NCI-H460 (cell line): ENCODE measurements around a stretch of chr9.

DNA sequence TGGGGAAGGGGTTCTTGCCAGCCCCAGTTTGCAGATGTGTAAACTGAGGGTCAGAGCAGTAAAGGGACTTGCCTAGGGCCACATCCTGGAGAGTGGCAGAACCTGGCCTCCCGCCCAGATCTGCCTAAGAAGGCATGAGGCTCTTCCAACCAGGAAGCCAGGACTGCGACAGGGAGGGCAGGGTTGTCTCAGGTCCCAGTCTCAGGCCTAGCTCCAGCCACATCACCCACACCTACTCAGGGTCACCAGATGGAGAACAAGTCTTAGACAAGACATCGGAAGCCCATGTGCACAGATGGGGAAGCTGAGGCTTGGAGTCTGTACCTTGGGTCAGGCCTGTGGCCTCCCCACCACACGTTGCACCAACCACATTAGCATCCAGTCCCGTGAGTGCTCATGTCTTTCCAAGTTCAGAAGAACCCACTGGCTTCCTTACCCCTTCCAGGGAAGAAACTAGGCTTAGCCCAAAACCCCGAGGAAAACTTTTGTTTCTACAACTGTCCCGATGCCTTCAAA, 2.4 kb downstream of the FAM78A start:
RAMPAGE:
- cytosol, long total RNA: no peak
- long total RNA: no peak
- nucleus, long total RNA: no peak

RAMPAGE:
- cytosol, long total RNA: no peak
- long total RNA: no peak
- nucleus, long total RNA: no peak
These were observed 388 bp downstream of the FAM78A start for GRCh38 chr9:131275836-131276407.

GRCh38 chr9:131277356-131278661, 1.5 kb upstream of the FAM78A start:
RAMPAGE:
- cytosol, long total RNA: no peak
- long total RNA: no peak
- nucleus, long total RNA: no peak

GRCh38 chr9:131280051-131280491, 3.8 kb upstream of the FAM78A start:
RAMPAGE:
- cytosol, long total RNA: no peak
- long total RNA: no peak
- nucleus, long total RNA: no peak

RAMPAGE:
- cytosol, long total RNA: no peak
- long total RNA: no peak
- nucleus, long total RNA: no peak
These were observed 9.8 kb downstream of the PLPP7 start for GRCh38 chr9:131299159-131299882.

RAMPAGE:
- cytosol, long total RNA: no peak
- long total RNA: no peak
- nucleus, long total RNA: no peak
These were observed 35.4 kb upstream of the PRRC2B start for GRCh38 chr9:131358444-131358943.

GRCh38 chr9:131394332-131395063, 612 bp downstream of the PRRC2B start:
RAMPAGE:
- cytosol, long total RNA: no peak
- long total RNA: no peak
- nucleus, long total RNA: no peak

DNA sequence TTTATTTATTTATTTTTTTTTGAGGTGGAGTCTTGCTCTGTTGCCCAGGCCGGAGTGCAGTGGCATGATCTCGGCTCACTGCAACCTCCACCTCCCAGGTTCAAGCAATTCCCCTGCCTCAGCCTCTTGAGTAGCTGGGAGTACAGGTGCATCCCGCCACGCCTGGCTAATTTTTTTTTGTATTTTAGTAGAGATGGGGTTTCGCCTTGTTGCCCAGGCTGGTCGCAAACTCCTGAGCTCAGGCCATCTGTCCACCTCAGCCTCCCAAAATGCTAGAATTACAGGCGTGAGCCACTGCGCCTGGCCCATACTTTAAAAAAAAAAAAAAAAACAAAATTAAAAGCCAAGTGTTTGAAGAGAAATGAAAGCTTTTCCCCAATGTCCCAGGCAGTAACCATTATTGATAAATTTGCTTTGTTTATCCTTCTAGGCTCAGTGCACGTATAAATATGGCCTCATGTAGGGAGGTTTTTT, 9.5 kb downstream of the PRRC2B start:
RAMPAGE:
- cytosol, long total RNA: no peak
- long total RNA: no peak
- nucleus, long total RNA: no peak

DNA sequence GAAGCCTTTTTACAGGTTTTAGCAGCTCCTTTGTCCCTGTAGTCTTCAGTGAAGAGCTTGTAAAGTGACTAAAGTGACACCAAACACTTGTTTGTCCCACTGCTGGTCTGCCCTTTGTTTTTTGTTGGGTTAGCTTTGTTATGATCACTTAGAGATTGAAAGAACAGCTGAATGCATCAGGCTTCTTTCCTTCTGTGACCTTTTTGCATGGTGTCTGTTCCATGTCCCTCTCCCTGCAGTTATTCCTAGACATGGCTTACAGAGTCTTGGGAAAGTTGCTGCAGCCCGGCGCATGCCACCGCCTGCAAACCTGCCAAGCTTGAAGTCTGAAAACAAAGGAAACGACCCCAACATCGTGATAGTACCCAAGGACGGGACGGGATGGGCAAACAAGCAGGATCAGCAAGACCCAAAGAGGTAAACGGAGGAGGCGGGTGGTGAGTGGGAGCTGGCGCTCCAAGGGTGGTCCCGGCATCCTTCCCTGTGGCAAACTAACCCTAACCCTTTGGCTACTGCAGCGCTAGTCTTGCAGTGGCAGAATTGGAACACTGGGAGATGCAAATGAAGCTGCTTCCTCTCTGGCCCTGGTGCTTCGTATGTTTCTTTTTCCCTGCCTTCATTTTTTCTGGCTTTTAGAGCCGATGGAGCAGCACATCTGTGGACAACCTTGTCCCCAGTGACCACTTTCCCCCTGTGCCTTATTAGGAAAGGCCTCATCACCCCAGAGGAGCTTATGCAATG, 38.7 kb downstream of the PRRC2B start:
RAMPAGE:
- cytosol, long total RNA: no peak
- long total RNA: no peak
- nucleus, long total RNA: no peak

GRCh38 chr9:131436208-131437395, 42.7 kb downstream of the PRRC2B start:
RAMPAGE:
- cytosol, long total RNA: no peak
- long total RNA: no peak
- nucleus, long total RNA: no peak

DNA sequence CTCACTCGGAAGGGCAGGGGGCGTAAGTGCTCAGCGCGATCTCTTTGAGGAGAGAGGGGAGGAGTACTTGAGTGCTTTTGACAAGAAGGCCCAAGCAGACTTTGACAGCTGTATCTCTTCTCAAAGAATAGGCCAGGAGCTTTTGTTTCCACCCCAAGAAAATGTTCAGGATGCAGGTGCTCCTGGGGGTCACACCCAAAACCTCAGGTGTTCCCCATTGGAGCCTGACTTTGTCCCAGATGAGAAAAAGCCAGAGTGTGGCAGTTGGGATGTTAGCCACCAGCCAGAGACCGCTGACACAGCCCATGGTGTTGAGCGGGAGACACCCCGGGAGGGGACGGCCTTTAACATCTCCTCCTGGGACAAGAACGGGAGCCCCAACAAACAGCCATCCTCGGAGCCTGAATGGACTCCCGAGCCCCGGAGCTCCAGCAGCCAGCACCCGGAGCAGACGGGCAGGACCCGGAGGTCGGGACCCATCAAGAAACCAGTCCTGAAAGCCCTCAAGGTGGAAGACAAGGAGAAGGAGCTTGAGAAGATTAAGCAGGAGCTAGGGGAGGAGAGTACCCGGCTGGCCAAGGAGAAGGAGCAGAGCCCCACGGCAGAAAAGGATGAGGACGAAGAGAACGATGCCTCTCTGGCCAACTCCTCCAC, 28.1 kb upstream of the POMT1 start:
RAMPAGE:
- cytosol, long total RNA: no peak
- long total RNA: no peak
- nucleus, long total RNA: no peak

RAMPAGE:
- cytosol, long total RNA: no peak
- long total RNA: no peak
- nucleus, long total RNA: no peak
These were observed 23.5 kb upstream of the POMT1 start for GRCh38 chr9:131478870-131479949.

GRCh38 chr9:131492837-131493920, 9.5 kb upstream of the POMT1 start:
RAMPAGE:
- cytosol, long total RNA: no peak
- long total RNA: no peak
- nucleus, long total RNA: no peak

RAMPAGE:
- cytosol, long total RNA: no peak
- long total RNA: no peak
- nucleus, long total RNA: no peak
These were observed 6.3 kb upstream of the POMT1 start for GRCh38 chr9:131496076-131497108.

GRCh38 chr9:131658180-131659366, 81.3 kb downstream of the RAPGEF1 start:
RAMPAGE:
- cytosol, long total RNA: no peak
- long total RNA: no peak
- nucleus, long total RNA: no peak

GRCh38 chr9:131708161-131708912, 31.5 kb downstream of the RAPGEF1 start:
RAMPAGE:
- cytosol, long total RNA: no peak
- long total RNA: no peak
- nucleus, long total RNA: no peak

DNA sequence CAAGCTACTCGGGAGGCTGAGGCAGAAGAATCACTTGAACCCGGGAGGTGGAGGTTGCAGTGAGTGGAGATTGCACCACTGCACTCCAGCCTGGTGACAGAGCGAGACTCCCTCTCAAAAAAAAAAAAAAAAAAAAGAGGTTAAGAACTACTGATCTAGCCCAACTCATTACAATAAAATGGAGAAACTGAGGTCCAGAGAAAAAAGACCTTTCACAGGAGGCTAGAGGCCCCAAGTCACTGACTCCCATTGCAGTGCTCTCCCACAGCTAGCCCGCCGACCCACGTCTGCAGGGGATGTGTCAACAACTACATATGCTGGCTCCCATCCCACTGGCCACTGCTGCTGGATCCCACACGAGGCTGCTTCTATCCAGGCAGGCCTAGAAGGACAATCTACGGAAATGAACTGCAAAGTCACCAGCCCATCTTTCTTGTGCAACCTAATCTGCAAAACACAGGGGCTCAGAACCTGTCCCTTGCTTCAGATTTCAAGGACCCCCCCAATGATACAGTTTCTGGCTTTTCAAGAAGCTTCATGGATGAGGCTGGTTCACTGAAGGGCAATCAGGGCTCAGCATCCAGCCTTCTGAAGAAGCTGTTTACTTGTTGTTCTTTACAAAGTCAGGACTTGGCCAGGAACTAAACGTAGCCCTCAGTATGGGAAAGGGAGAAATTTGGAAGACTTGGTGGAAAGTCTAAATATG, 24.0 kb downstream of the RAPGEF1 start:
RAMPAGE:
- cytosol, long total RNA: no peak
- long total RNA: no peak
- nucleus, long total RNA: no peak

DNA sequence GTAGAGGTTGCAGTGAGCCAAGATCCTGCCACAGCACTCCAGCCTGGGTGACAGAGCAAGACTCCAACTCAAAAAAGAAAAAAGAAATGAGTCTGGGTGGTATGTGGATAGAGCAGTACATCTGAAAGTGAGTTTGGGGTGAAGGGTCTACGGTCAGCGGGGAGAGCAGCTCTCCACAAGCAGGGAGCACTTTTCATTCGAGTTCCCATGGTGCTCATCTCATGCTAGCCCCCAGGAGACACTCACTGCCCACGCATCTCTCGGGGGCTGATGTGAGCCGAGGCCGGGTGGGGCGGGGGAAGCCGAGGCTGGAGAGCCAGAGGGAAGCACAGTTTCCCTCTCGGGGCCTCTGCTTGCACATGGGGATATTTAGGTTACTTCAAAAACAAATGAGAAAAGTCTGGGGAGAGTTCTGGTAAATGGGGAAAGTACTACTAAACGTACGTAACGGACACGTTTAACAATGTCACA, 34.1 kb upstream of the NTNG2 start:
RAMPAGE:
- cytosol, long total RNA: no peak
- long total RNA: no peak
- nucleus, long total RNA: no peak

RAMPAGE:
- cytosol, long total RNA: no peak
- long total RNA: no peak
- nucleus, long total RNA: no peak
These were observed 35.9 kb downstream of the NTNG2 start for GRCh38 chr9:132197763-132198130.

GRCh38 chr9:132945224-132945770, 881 bp upstream of the TSC1 start:
RAMPAGE:
- cytosol, long total RNA: no peak
- long total RNA: no peak
- nucleus, long total RNA: no peak